Metastatic Breast Carcinoma in the Brain (tissue), 10 donors: Measurements from ENCODE around the gene FAM171B.

- PRO-cap, 10 experiments = no peak in any of the 10 experiments
Measured at GRCh38 chr2:186605064-186605570, 15.3 kb downstream of the ITGAV start.

- PRO-cap, 10 experiments = no peak in any of the 10 experiments
Measured at GRCh38 chr2:186678452-186679103, 15.3 kb upstream of the FAM171B start.

DNA sequence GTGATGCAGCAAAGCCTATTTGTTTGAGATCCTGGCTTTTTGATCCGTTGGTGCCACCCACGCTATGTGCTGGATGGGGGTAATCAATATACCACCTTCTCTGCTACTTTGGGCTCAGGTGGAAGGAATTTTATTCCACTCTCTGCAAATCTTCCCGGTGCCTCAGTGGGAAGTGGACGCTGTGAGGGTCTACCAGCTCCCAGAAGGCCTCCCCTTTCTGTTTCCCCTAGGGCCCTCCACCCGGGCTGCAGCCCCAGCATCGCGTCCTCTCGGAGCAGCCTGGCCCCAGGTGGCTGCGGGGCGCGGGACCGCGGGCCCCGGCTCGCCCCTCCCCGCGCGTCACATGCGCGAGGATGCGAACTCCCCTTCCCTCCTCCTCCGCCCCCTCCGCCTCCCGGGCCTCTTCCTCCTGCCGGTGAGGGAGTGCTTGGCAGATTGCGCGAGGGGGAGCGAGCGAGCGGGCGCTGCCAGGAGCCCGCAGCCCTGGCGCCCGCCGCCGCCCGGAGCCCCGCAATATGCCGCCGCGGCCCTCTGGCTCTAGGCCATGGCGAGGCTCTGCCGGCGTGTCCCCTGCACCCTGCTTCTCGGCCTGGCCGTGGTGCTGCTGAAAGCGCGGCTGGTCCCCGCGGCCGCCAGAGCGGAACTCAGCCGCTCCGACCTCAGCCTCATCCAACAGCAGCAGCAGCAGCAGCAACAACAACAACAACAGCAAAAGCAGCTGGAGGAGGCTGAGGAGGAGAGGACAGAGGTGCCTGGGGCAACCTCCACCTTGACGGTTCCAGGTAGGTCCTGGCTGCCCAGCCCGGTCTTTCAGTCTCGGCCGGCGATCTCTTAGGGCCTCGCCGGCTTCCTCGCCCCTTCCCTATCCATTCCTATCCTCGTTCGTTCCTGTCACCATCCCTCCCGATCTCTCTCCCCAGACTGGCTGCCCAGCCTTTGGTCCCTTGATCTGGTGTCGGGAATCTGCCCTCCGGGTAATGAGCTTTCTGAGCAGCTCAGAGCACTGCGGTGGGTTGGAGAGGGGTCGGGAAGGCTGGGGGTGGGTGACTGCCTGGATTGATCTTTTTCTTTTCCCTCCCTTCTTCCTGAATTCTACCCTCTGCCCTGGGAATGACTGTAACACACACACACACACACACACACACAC lies at the start of gene FAM171B:
TSS of gene FAM171B (plus strand) at position 431 of the 1,147 bp plus-strand sequence.
- PRO-cap, 10 experiments = peak in 10 of 10 experiments; most common plus-strand start position 433 of the sequence (in 10); most common minus-strand start position 646 of the sequence (in 3)

GRCh38 chr2:186887111-186887535 lies 38.2 kb upstream of the ZSWIM2 start:
- PRO-cap, 10 experiments = no peak in any of the 10 experiments

- PRO-cap, 10 experiments = no peak in any of the 10 experiments
Measured at GRCh38 chr2:186951744-186952043, 102.7 kb upstream of the ZSWIM2 start.

- PRO-cap, 10 experiments = no peak in any of the 10 experiments
Measured at GRCh38 chr2:187541030-187541592, 13.1 kb downstream of the TFPI start.

GRCh38 chr2:187549597-187550857 lies 4.2 kb downstream of the TFPI start:
- PRO-cap, 10 experiments = no peak in any of the 10 experiments

DNA sequence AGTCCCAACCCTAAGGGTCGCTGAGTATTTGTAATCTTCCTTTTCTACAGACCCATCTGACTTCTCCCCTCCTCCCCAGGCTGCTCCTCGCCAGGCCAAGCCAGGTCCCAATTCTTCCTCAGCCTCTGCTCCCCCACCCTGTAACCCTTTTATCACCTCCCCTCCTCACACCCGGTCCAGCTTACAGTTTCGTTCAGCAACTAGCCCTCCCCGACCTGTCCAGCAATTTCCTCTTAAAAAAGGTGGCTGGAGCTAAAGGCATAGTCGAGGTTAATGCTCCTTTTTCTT lies 256.9 kb upstream of the GULP1 start:
- PRO-cap, 10 experiments = peak in 1 of 10 experiments; most common plus-strand start position 236 of the sequence (in 1)

GRCh38 chr2:188333750-188334315 lies 42.2 kb downstream of the GULP1 start:
- PRO-cap, 10 experiments = no peak in any of the 10 experiments

DNA sequence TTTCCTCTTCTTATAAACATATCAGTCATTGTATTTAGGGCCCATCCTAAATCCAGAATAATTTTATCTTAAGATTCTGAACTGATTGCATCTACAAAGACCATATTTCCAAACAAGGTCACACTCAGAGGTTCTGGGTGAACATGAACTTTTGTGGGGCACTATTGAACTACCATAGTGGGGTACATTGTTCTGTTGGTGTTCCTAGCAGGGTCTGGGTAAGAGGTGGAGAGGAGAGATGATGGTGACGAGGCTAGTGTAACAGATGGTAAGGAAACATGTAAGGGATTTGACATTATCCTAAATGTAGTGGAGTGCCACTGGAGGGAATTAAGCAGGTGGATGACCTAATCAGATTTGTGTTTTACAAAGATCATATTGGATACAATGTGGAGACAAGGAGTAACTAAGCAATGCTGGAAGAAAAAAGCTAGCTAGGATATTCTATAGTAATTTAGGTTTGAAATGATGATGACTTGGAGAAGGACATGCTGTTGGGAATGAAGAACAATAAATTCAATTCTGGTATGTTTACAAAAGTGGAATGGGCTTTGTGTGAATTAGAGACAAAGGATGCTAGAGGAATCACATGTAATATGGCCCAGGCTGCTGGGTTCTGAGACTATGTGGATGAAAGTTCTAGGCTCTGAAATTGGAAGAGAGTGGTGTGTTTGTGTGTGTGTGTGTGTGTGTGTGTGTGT lies 108.7 kb downstream of the GULP1 start:
- PRO-cap, 10 experiments = no peak in any of the 10 experiments

DNA sequence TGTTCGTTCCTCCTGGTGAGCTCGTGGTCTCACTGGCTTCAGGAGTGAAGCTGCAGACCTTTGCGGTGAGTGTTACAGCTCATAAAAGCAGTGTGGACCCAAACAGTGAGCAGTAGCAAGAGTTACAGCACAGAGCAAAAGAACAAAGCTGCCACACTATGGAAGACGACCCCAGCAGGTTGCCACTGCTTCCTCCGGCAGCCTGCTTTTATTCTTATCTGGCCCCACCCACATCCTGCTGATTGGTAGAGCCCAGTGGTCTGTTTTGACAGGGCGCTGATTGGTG lies 314.1 kb downstream of the GULP1 start:
- PRO-cap, 10 experiments = peak in 1 of 10 experiments; most common minus-strand start position 184 of the sequence (in 1)

GRCh38 chr2:188973549-188973890 lies 653 bp upstream of the COL3A1 start:
- PRO-cap, 10 experiments = no peak in any of the 10 experiments

- PRO-cap, 10 experiments = no peak in any of the 10 experiments
Measured at GRCh38 chr2:189010705-189011007, 36.5 kb downstream of the COL3A1 start.

- PRO-cap, 10 experiments = no peak in any of the 10 experiments
Measured at GRCh38 chr2:189210004-189210567, 30.5 kb upstream of the COL5A2 start.

GRCh38 chr2:189268076-189268534 lies 88.5 kb upstream of the COL5A2 start:
- PRO-cap, 10 experiments = no peak in any of the 10 experiments

DNA sequence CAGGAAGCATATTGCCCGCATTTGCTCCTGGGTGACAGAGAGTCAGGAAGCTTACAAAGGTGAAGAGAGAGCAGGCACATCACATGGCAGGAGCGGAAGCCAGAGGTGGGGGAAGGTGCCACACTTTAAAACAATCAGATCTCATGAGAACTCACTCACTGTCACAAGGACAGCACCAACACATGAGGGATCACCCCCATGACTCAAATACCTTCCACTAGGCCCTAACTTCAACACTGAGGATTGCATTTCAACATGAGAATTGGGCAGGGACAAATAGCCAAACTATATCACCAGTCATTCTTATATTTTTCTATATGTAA lies 124.9 kb upstream of the COL5A2 start:
- PRO-cap, 10 experiments = no peak in any of the 10 experiments

GRCh38 chr2:189702680-189703442 lies 28.4 kb downstream of the ANKAR start:
- PRO-cap, 10 experiments = no peak in any of the 10 experiments

DNA sequence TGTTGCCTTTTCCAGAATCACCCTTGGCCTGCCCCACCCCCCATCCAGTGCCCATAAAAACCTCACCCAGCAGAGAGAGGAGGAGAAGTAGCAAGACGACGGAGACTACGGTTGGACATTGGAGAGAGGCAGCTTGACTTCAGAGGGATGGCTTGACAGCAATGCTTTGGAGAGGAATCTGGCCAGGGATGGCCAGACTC lies 40.9 kb downstream of the C2orf88 start:
- PRO-cap, 10 experiments = no peak in any of the 10 experiments

GRCh38 chr2:190241692-190242490 lies 61.2 kb downstream of the C2orf88 start:
- PRO-cap, 10 experiments = no peak in any of the 10 experiments

GRCh38 chr2:190406782-190407022 lies 1.5 kb upstream of the MFSD6 start:
- PRO-cap, 10 experiments = peak in 1 of 10 experiments; most common plus-strand start chr2:190406925 (in 1)